Mesenteric fat pad (tissue), 1 donor: ENCODE measurements around the gene PRDM5.

DNA sequence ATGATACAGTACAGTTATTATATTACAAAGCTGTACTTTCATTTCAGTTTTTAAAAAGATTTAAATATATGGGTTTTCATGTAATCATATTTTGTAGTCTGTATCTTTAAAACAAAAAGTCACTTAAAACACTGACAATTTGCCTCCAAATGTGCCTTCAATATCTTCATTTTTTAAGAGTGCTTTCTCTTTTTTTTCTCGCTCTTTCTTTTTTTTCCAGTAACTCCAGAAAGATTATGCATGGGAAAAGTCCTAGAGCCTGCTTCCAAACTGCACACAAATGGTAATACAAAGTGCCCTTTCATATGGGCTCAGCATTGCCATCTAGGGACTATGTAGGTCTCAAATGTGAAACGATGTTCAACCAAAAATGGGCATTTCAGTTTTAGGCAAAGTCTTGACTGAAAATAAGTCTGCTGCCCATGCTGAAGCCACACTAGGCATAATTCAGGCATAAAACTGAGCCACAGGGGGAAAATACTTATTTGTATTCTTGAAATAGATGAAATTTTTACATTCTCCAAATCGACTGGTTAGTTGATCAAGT lies 65.5 kb downstream of the SYNPO2 start:
- PRO-cap, result no peak

GRCh38 chr4:118964792-118965666 lies 76.4 kb downstream of the SYNPO2 start:
- PRO-cap, result no peak

GRCh38 chr4:119010686-119011073 lies 122.0 kb downstream of the SYNPO2 start:
- PRO-cap, result no peak

GRCh38 chr4:119039093-119039605 lies 96.5 kb upstream of the MYOZ2 start:
- PRO-cap, result no peak

DNA sequence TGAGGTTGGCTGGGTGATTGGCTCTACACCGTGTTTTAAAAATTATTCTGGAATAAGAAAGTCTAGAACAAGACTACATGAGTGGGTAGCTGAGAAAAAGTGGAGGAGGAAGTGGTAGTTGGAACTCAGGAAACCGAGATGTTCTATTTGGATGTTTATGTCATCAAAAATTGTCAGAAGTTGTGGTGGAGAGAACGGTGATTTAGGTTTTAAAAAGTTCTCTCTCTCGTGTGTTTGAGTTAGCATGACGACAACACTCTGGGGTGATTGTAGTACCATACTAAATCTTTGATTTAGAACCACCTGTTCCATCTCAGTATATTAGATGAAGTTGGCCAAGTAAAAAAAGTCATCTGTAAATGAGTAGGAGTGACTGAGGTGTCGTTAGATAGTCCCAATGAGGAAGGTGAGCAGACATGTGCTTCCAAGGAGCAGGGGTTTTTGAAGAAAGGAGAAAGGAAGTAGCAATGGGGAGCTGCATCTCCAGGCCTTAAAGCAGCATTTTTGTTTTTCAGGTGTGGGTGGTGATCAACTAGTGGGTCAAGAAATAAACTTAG lies 41.5 kb upstream of the FABP2 start:
- PRO-cap, result no peak

DNA sequence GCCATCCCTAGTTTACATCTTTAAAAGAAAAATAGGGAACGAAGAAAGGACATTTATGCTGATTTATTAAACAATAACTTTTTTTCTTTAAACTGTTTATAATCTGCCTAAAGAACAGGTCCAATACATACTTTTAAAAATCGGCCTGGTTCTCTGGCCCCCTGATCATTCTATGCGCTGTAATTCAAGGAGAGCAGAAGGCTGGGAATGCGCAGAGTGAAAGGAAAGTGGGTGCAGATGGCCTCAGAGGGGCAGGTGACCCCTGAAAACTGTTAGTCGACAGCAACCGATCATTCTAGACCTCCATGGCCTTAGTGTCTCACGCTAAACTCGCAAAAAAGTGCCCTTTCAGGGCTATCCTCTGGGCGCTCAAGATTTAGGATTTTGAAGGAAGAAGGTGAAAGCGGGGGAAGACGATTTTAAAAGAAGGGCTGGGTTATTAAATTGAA lies 2.2 kb downstream of the PDE5A start:
- PRO-cap, result no peak

- PRO-cap, result no peak
Observed at GRCh38 chr4:119707136-119707615, 78.6 kb upstream of the PDE5A start.

DNA sequence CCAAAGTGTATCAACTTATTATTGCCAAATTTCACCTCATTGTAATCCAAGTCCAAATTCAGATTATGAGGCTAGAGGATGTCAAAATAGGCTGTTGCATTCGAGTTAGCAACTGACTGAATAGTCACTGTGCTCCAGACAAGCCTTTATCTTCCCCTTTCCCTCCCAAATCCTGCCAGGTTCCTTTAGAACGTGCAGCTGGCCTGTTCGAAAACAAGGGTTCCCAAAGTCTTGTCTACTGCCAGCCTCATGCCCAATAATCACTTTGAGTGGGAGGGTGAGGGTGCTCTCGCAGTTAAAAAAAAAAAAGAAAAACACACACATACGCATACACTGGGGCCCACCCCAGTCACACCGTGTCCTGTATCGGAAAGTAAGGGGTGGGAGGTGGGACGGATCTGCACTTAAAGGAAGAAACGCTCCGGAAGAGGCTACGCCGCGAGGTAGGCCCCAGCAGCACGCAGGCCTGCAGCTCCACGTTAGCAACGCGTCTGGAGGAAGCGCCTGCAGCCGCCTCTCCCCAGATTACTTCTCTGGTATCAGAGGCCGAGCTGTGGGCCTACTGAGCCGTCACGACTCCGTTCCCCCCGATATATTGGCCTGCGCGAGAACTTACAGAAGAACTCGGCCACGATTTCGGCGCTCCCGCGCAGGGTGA lies 473 bp downstream of the MAD2L1 start:
- PRO-cap, result no peak

DNA sequence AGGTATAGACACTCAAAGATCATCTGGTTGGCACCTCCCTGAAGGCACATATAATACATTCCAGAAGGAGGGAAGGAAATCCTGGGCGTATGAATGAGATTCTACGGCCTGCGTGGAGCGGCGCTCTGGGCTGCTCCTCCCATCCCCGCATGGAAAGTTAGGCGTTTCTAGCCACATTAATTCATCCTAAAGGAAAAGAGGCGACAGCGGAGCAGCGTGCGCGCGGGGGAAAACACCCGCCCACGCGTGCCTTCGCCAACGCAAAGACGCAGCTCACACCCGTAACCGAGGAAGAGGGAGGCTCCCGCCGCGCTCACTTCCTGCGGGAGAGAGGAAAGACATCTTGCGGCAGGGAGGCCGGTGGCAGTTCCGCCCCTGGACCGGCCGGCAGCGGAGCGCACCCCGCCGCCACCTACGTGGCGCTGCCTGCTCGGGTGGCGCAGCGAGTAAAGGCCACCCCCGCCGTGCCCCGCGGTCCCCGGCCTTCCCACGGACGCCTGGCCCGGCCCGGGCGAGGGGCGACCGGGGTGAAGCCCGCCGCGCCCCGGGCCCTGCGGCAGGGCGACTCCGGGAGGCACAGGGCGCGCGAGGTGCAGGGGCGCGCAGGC lies 532 bp downstream of the PRDM5 start:
- PRO-cap, result no peak

DNA sequence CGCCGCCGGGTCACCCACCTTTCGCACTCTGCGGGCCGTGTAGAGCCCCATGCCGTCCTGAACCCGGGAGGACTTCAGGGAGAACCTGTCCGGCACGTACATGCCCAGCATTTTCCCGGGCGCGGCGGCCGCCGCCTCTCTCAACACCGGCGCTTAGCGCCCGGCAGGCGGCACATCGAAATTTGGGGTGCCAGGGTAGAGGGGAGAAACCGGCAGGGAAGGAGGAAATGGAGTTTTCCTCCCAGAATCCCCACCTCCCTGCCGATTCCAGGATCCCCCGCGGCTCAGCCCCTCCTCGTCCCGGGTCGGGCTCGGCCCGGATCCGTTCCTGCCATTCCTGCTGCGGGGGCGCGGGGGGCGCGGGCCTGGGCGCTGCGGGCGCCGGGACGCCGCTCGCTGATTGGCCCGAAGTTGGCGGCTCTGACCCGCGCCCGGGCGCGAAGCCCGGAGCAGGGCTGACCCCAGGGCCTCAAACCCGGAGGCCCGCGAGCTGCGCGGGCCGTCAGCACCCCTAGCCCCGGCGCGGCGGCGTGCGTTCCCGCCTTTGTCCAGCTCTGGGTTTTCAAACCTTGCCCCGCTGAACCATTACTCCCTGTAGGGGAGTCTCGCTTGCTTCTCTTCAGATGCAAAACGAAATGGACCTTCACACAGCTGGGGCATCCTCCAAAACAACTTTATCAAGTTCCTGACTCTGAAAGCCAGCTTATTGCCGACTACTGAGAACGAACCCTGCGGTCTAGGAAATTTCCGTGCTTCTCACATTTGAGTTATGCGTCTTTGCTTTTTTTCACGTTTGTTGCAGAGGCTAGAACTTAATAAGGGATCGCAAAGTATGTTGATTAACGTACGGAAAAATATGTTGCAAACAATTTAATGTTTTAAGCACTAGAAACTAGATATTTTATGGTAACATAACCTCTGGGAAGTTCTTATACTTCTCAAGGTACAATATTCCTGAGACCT lies at the start of gene PRDM5:
Gene PRDM5 (minus strand): TSS at position 229 of the 963 bp plus-strand sequence.
- PRO-cap, result bidirectional peak, plus-strand start at position 472 of the sequence, minus-strand start at position 260 of the sequence

DNA sequence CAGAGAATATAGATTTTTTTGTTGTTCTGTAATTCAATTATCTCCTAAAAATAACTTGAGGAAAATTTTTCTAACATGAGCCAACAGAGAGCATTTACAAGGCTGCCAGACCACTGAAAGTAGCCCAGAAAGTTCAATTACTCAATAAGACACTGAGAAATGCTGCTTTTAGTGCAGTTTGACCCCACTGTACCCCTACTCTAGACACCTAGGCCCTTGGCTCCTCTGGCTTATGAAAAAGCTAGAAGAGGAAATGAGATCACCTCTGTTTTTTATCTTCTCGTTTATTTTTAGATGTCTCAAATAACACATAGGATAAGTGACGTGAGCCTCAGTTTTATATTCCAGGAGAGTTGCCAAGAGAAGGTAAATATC lies 24.6 kb downstream of the TNIP3 start:
- PRO-cap, result no peak

DNA sequence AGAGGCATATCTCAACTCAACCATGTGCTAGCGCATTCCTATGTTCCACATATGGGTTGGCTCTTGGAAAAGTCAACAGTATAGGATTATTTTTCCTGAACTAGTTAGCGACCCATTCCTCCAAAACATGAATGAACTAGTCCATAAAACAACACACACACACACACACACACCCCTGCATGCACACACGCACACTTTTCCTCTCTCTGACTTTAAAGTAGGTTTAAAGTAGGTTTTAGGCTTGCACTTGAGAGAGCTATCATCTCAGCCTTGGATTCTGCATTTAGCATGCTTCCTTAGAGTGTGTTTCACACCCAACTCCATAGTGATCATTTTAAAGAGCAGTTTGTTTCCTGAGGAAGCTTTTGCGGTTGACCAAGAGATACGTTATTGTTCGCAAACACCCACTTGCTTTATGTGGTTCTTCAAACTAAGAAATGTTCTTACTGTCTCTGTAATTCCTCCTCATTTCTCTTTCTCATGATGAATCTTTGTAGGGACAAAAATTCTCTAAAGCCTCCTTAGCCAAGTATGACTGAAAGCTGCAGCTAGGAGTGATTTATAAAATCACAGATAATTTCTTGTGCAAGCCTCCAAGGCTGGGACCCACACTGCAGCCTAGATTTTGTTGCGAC lies 10.2 kb downstream of the TNIP3 start:
- PRO-cap, result no peak

GRCh38 chr4:121402842-121403214 lies 22.0 kb upstream of the QRFPR start:
- PRO-cap, result no peak

GRCh38 chr4:121667922-121668504 lies 28.8 kb downstream of the ANXA5 start:
- PRO-cap, result no peak

DNA sequence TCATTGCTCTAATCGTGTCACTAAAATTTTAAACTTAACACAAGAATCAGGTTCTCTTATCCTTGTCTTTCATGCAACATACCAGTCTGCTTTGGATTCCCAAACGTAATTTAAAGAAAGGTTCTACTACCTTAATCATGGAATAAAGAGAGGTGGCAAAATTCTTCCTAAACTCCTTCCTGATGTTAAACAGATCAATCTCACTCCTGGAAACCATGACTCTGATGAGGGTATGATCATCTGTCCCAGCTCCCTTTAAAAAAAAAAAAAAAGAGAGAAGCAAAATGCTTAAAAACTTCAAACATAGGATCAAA lies 27.4 kb downstream of the ANXA5 start:
- PRO-cap, result no peak

GRCh38 chr4:121697568-121698097 lies 853 bp upstream of the ANXA5 start:
- PRO-cap, result no peak

DNA sequence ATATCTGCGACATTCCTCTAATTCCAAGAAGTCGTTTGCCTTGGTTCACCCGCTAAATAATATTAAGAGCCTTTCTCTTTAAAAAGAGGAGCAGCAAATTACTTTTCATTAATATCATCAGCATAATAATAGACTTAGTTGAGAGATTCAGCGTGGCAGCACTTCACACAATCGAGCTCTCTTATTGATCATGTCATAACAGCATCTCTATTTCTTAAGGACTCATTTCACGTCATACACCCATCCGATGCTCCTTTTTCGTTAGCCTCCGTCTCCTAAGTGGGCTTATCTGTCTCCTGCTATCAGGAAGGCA lies 339 bp upstream of the BLTP1 start:
- PRO-cap, result no peak

- PRO-cap, result no peak
Observed at GRCh38 chr4:122349406-122350028, 29.3 kb upstream of the ADAD1 start.

DNA sequence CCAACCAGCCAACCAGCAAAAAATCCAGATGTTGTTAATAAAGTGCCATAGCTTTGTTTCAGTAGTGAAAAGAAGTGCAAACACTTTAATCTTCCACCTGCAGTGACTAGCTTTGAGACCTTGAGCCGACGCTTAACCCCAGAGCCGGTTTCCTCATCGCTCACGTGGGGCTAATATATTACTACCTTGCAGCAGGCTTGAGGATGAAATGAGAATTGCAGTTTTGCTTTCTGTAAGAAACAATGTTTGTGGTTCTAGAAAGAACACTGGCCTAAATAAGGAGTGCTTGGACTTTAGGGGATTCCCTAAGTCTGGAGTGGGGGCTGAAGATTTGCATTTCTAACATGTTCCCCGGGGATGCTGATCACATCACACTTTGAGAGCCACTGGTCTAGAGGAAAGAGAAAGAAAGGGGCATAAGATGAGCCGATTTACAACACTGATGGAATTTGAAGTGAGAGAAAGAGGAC lies 1.3 kb downstream of the FGF2 start:
- PRO-cap, result no peak

- PRO-cap, result no peak
Observed at GRCh38 chr4:123338963-123339265, 57.7 kb upstream of the SPRY1 start.